Anterior vena cava (tissue), 1 donor: ENCODE measurements around a stretch of chr9.

GRCh38 chr9:65195710-65196195 lies 89.3 kb downstream of the FOXD4L5 start:
- PRO-cap: no peak

DNA sequence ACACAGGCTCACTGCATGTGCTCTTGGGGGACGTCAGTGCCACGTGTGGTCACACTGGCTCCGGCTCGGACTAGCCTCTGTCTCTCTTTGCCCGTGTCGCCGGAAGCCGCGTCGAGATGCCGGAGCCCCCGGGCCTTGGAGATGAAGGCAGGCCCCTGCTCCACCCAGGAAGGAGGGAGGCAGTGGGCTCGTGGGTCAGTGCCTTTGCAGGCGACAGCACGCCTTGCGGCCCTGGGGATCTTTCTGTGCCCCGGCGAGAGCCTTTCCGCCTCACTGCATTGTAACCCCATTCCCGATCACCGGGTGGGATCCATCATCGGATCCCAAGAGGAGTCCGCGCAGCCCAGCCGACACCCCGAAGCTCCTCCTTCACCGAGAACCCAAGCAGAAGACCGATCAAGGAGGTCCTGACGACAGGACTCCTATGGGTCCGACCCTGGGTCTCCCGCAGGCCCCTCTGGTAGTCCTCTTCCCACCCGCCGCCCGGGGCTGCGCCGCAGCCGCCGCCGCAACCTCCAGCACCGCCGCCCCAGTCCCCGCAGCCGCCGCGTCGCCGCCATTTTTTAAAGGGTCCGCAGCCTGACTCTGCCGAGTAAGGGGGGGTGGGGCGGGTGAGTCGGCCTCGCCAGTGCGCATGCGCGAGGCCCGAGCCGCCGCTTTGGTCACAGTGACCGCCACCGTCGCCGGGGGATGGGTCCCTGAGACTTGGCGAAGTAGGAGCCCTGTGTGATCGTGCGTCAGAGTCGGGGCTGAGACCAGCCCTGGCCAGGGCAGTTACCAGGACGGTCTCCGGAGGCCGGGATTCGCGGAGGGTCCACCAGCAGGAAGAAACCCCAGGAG lies 532.6 kb downstream of the FOXD4L4 start:
- PRO-cap: unidirectional peak, plus-strand start at position 677 of the sequence

DNA sequence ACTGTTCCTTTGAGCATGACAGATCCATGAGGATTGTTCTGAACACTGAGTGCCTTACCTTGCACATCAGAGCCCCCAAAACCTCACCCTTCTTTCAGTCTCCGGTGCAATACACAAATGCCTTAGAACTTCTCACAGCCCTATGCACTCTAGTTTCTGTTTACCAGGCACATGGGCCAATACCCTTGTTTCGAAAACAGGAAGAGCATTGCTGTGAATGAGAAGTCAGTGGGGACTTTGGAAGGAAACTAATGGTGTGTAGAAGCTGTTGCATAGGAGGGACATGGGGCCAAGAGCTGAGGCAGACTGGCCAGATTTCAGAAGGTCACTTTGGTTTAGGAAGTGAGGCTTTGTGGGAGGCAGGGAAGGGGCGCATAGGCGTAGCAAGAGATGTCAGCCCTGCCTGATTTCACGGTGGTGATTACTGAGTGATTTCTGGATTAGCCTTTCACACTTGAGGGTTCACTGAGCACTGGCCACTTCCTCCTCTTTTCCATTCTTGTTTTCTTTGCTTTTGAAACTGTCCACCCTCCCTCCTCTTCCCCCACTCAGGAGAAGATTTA lies 5.9 kb upstream of the TMEM252 start:
- PRO-cap: no peak

GRCh38 chr9:68560531-68561041 lies 19.9 kb upstream of the TMEM252 start:
- PRO-cap: no peak

DNA sequence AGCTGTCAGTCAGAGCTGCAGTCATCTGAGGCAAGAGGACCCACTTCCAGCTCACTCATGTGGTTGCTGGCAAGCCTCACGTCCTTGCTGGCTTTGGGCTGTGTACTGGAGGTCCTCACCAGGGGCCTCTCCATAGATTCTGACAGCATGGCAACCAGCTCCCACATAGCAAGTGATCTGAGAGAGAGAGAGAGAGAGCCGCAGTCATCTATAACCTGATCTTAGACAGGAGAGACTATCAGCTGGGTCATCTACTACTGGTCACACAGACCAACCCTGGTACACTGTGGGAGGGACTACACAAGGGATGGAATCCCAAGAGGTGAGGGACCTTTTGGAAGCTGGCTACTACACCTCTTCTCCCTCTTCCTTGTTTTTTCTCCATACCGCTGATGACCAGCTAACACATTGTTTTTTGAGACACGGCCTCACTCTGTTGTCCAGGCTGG lies 10.7 kb upstream of the PRKACG start:
- PRO-cap: unidirectional peak, plus-strand start at position 182 of the sequence

DNA sequence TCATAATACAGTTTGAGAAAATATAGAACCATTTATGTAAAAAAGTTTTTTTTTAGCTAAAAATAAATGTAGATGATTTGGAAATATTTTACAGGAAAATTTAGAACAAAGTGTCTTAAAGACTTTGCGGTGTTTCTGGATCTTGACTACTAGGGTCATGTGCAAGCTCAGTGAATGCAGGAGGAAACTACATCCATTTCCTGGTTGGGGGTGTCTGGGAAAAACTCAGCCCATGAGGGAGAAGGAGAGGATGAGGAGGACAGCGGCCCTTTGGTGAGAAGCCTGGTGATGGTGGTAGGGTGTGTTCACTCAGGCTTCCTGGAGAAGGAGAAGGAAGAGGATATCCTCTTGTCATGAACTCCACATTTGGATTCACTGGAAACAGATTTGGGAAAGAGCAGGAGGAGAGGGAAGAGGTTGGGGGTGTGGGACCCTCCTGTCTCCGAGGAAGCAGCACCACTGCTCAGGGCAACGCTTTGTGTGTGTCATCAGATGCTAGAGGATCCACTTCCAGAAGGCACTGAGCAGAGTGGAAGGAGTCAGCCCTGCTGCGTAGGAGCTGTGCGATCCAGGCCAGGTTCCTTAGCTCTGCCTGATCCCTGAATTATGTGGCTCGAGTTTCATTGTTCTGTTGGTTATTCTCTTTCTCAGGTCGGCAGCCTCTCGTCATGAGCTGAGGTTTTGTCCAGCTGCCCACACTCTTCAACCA lies 37.4 kb upstream of the TJP2 start:
- PRO-cap: no peak

- PRO-cap: no peak
Measured at GRCh38 chr9:69235787-69236363, 61.8 kb downstream of the TJP2 start.

DNA sequence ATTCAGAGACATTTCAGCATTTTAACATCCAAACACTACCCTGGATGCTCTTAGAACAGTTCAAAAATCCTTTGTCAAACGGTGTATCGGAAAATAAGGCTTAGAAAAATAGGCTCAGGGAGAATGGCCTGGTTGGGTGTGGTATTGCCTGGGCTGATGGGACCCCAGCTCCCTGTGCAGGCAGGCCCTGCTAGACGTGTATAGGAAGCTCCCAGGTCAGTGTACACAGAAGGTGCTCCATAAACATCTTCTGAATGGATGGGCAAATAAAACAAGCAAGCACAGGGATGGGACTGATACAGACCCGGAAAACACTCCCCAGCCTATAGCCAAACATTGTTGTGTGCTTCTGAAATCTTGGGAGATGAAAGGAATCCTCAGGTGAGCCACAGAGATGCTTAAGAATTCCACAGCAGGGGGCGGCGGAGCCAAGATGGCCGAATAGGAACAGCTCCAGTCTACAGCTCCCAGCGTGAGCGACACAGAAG lies 151.7 kb downstream of the ENTREP1 start:
- PRO-cap: no peak

GRCh38 chr9:69741285-69741570 lies 18.6 kb downstream of the PTAR1 start:
- PRO-cap: no peak

DNA sequence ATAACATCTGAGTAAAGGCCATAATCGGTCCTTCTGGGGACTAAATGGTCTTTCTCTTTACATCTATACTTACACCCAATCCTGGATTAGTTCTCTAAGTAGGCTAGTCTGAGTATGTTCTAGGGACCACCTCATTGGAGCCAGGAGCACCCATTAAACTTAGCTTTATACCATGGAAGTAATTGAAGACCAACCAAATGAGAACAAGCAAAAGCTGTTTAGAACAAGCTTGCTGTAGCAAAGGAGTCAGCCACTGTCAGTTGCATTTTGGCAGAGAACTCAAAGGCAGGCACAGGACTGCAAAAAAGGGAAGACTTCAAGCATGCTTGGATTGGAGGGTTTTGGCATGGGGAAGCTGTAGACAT lies 14.9 kb upstream of the CFAP95 start:
- PRO-cap: no peak

DNA sequence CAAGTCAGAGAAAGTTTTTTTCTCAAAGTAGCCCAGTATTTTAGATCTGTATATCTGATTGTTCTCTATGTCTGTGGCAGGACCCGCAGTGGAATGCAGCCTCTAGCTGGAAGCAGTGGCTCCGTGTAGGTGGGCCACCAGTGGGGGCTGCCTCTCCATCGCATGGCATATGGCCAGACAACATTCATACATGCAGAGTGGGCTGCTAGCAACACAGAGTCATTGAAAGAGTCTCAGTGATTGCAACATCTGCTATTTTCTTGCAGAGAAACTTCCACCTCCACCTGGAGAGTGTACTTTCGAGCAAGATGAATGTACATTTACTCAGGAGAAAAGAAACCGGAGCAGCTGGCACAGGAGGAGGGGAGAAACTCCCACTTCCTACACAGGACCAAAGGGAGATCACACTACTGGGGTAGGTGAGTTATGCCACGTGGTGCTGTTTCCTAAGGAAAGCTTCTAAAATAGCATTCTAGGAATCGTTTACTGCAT lies 88.5 kb upstream of the SMC5 start:
- PRO-cap: no peak

- PRO-cap: no peak
Measured at GRCh38 chr9:70204503-70205373, 54.0 kb upstream of the SMC5 start.

DNA sequence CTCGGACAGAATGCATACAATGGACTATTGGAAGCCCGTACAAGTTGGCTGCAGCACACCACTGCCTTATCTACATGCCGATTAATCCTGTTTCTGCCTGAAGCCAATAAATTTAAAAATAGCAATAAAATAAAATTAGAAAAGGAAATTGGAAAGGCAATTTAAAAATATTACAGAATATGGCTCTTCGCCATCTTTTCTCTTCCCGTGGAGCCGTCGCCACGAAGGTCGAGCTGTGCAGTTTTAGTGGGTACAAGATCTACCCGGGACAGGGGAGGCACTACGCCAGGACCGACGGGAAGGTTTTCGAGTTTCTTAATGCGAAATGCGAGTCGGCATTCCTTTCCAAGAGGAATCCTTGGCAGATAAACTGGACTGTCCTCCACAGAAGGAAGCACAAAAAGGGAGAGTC lies 41.8 kb upstream of the SMC5 start:
- PRO-cap: no peak

GRCh38 chr9:70327655-70328036 lies 68.9 kb downstream of the SMC5 start:
- PRO-cap: no peak

GRCh38 chr9:70405769-70406683 lies 8.4 kb downstream of the KLF9 start:
- PRO-cap: no peak

GRCh38 chr9:70438561-70439035 lies 24.1 kb upstream of the KLF9 start:
- PRO-cap: no peak

- PRO-cap: no peak
Measured at GRCh38 chr9:70472731-70473297, 58.4 kb upstream of the KLF9 start.

- PRO-cap: no peak
Measured at GRCh38 chr9:70504810-70505274, 90.4 kb upstream of the KLF9 start.

GRCh38 chr9:70566697-70567109 lies 152.2 kb upstream of the KLF9 start:
- PRO-cap: no peak

- PRO-cap: no peak
Measured at GRCh38 chr9:71685606-71686596, 82.4 kb downstream of the CEMIP2 start.